Endodermal cell (in vitro differentiated cells): ENCODE data around the gene NCAPD3.

- PRO-cap = no peak
Observed at GRCh38 chr11:134050362-134051356, 18.2 kb upstream of the JAM3 start.

DNA sequence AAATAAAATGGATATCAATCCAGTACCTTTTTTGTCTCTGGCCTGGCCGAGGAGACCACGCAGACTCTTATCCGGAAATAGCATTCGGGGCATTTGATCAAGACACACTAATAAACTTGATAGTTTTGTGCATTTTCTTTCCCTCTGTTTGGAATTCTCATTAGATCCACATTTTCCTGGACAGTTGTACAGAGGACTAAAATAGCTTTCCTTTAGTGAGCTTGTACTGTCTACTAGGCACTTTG lies 912 bp downstream of the JAM3 start:
- PRO-cap = no peak

DNA sequence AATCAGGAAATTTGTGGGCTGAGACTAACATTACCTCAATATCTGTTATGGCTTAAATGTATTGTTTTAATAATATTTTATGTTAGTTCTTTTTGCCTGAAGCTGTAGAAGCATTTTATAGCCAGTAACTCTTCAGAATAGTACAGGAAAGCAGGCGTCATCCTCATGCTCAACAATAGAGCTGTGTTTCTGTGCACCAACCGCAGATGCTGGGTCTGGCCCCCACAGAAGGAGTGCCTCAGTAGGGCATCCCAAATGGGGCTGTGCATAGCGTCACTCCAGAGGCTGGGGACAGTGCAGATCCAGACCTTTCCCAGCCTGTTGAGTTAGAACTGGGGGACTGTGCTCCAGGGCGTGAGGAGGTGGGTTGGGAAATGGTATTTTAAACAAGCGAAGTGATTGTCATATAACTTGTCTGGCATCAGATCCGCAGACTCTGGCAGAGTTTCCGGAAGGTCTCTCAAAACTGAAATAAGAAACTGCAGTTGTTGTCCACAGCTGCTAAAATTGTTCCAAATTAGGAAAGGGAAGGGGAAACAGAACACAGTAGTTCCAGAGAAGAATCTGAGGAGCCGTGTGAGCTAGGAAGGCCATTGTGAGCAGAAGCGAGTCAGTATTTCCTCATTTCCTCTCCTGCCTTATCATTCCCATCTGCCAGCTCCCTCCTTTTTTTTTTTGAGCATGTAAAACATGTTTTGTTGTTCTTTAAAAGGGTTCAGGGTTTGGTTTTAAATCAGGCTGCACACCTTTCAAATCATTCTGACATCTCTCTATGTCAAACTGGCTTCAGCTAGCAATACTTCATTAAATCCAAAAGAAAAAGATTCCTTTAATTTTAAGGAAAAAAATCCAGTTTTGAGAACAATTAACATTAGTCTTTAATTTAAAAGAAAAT lies 52.2 kb downstream of the JAM3 start:
- PRO-cap = no peak

DNA sequence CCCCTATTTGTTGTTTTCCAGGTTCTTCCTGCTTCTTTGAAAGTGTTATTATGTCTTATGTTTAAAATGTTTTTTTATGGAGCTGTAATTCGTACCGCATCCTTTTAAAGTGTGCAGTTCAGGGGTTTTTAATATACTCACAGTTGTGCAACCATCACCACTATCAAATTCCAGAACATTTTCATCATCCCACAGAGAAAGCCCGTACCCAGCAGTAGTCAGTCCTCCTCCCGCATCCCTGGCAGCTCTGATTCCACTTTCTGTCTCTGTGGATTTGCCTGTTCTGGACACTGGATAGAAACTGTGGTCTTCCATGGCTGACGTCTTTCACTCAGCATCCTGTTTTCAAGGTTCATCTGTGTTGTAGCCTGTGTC lies 73.7 kb downstream of the JAM3 start:
- PRO-cap = no peak

DNA sequence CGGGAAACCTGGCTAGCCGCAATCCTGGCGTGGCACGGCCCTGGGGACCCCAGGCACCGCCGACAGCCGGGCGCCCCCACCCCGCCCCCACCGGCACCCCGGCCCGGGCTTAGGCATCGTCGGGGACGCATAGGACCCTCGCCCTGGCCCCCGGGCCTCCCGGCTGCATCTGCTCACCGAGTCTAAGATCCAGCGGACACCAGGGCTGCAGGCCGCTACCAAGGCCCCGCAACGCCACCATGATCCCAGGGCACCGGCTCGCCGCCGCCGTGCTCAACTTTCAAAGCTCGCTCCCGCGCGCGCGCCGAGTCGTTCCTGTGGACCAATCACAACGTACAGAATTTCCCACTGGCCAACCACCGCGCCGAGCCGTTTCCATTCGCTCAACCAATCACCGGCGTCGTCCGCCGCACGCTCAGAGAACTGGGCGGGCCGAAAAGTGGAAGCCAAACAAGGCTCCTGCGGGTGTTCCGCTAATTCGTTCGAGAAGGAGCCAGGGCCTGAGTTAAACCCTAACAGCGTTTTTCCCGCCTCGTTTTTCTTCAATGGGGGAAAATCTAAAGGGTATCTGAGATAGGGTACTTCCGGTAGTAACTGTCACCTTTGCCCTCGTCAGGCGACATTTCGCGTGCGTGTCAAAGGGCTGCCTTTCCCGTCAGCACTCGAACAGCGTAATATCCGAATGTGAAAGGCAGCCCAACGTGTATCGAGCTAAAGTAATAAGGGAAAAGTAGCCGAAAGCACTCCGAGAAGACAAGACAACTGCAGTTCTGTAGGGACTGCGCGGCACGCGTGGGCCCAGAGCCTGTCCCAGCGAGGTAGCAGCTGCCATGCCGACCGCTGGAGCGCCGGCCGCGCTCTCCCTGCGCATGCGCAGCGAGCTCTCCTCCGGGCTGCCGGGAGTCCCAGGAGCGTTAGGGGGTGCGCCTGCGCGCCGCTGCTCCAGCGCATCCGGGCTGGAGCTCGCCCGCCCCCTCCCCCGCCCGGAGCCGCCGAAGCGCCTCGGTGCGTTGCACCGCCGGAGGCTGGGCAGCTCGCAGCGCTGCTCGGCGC lies at the start of gene NCAPD3:
TSS of gene NCAPD3 (minus strand) at position 282 of the 1,053 bp plus-strand sequence.
- PRO-cap = bidirectional peak, plus-strand start at position 481 of the sequence, minus-strand start at position 282 of the sequence; bidirectional peak, plus-strand start at position 1,003 of the sequence, minus-strand start at position 862 of the sequence

- PRO-cap = no peak
Observed at GRCh38 chr11:134236450-134237593, 12.4 kb downstream of the VPS26B start.

GRCh38 chr11:134272829-134273343 lies 3.3 kb upstream of the GLB1L3 start:
- PRO-cap = unidirectional peak, plus-strand start at chr11:134273259